Panc1 (cell line): ENCODE data around the genes FOXE1, NANS and ANKS6.

DNA sequence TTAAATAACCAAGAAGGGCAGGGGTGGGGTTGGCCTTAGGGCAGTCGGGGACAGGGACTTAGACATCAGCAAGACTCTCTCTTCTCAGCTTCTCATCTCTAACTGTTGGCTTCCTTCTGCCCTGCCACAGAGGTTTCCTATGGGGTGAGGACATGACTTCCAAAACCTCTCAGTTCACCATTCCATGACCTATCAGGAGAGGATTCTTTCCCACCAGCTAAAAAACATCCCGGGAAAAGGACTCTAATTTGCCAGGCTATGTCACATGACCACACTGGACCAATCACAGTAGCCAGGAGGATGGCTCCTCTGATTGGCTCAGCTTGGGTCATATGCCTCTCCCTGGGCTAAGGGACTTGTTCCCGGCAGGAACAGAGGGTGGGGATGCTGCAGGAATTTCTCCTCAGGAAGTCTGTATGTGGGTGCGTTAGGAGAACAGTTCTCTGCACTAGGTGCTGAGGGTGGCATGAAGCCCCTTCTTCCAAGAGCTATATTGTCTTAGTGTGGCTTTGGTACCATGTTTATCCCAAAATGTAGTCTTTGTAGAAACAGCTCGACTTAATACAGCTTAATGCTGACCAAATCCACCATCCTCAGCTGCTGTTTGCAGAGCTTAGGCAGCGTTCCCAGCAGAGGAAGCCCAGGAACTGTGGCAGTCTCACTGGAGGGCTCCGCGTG is 40.3 kb upstream of the XPA start:
- RRBS, 2 experiments = 75% methylated on average over 2 of the region's 8 CpGs; no CpG with 5 or more reads in 1 of the 2 experiments

- RRBS, 2 experiments = 11 to 29% methylated on average over 16 of the region's 64 CpGs
Measured at GRCh38 chr9:97852847-97853539, at the start of gene FOXE1. Gene FOXE1 (plus strand): TSS chr9:97853226.

- RRBS, 2 experiments = no CpG with 5 or more reads among the region's 2 CpGs
Measured at GRCh38 chr9:98012371-98012717, 29.2 kb downstream of the ANP32B start.

- RRBS, 2 experiments = no CpG with 5 or more reads among the region's 6 CpGs
Measured at GRCh38 chr9:98035455-98035904, 21.1 kb upstream of the NANS start.

DNA sequence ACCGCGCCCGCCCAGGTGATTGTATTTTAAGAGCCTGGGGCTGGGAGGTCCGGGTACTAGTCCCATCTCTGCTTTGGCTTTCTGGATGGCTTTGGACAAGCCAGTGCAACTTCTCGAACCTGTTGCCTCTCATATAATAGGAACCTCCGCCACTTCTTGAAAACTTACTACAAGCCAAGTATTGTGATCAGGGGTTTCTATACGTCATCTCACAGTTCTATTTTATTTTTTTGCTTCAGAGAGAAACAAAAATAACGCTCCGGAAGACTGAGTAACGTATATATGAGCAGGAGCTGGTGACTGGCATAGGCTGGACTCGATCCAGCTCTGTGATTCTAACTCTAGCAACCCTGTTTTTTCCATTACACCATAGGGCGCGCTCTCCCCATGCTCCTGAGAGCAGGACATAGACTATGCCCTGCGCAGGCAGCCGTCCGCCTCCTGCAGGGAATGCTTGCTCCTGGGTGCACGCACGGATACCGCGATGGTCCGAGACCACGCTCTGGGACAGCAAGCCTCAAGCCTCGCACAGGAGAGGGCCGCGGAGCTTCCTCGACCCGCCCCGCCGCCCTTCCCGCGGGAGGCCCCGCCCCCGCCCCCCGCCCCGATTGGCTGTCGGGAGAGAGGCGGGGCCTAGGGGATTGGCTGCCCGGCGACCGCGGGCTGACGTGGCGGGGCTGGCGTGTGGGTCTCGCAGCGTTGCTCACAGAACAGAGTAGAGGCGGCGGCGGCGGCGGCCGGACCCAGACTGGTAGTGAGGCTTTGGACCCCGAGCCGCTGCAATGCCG is at the start of gene NANS:
Gene NANS, plus strand, starts transcription at position 706 of the 788 bp plus-strand sequence.
- RRBS, 2 experiments = 1 to 3% methylated on average over 16 of the region's 55 CpGs

GRCh38 chr9:98082861-98083671 is 26.5 kb downstream of the NANS start:
- RRBS, 2 experiments = no CpG with 5 or more reads among the region's 4 CpGs

GRCh38 chr9:98084175-98085034 is 27.9 kb downstream of the NANS start:
- RRBS, 2 experiments = no CpG with 5 or more reads among the region's 8 CpGs

GRCh38 chr9:98129375-98129989 is 10.5 kb upstream of the TRIM14 start:
- RRBS, 2 experiments = no CpG with 5 or more reads among the region's 10 CpGs

GRCh38 chr9:98176567-98177002 is 15.9 kb downstream of the CORO2A start:
- RRBS, 2 experiments = no CpG with 5 or more reads among the region's 4 CpGs

DNA sequence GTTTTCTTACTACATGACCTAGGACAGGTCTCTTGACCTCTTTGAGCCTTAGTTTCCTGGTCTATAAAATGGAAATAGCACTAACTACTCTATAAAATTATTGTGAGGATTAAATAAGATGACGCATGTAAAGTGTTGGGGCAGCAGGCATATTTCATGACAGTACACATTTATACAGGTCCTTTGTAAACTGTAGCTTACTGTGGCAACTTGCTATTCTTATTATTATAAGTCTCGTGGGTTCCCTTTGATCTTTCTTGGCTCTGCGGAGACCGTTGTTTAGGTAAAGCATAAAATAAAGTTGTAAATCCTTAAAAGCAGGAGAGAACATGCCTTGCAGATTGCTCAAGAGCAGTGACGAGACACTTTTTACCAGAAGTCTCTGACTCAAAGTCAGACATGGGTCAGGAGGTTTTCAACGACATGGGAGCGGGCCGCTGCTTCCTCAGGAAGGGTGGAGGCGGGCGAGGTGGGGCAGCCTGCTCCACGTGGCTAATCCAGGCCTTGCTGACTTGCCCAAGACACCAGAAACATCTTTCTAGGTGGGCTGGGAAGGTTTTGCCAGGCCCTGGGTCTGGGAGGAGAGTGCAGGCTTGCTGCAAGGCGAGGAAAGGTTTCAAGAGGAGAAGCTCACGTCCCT is 6.7 kb downstream of the TBC1D2 start:
- RRBS, 2 experiments = no CpG with 5 or more reads among the region's 13 CpGs

DNA sequence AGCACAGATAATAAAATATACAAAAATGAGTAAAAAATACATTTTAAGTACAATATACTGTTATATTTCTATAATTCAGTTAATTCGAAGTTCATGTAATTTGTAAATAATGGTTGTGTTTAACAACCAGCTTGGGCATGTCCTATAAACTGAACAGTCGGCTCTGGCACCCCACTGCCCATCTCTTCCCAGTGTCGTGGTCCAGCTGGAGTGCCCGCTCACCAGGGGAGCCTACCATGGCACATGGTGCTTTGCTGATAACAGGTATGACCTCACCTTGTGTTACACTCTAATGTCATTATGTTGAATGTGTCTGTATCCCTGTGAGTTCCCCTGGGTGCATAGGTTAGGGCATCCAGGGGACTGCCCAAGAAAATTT is 42.6 kb downstream of the ANKS6 start:
- RRBS, 2 experiments = no CpG with 5 or more reads among the region's 4 CpGs

DNA sequence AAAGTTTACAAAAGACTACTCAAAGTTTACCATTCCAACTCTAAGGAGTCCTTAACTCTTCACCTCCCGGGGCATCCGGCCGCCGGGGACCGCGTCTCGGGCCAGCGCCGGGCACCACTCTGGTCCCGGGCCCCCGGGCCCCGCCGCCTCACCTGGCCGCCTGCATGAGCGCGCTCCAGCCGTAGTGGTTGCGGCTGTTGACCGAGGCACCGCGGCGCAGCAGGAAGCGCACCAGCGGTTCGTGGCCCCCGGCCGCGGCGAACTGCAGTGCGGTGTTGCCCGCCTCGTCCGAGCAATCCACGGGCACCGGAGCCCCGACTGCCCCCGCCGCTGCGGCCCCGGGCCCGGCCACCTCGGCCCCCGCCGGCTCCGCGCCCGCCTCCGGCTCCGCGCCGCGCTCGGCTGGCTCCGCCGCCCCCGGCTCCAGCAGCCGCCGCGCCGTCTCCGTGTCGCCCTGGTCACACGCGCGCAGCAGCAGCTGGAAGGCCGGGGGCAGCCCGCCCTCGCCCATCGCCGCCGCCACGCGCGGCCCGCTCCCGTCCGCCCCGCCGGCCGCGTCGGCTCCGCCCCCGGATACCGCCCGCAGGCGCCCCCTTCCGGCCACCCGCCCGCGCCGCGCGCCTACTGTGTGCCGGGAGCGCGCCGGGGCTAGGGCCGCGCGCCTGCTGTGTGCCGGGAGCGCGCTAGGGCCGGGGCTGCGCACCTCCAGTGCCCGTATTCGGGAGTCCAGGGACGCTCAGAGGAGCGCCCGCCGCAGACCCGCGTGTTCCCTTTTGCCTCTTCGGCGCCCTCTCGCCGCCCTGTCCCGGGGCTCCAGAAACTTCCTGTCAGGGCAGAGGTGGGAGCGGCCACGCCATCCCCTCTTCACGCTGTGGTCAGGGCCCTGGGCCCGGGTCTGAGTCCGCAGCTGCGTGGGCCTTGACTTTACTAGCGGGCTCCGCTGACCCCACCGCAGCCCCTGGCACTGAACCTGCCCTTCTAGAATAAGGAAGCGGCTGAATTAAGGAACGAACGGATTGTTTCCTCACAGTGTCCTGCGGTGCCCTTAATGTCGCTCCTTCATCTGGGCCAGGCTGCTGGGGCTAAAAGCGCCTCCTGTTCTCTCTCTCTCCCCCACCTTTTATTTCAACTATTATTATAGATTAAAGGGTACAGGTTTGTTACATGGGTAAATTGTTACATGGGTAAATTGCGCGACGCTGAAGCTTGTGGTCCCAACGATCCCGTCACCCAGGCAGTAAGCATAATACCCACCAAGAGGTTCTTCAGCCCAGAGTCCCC is at the start of gene ANKS6:
Gene ANKS6, minus strand, starts transcription at position 575 of the 1,281 bp plus-strand sequence.
- RRBS, 2 experiments = 2 to 5% methylated on average over 53 to 69 of the region's 139 CpGs

DNA sequence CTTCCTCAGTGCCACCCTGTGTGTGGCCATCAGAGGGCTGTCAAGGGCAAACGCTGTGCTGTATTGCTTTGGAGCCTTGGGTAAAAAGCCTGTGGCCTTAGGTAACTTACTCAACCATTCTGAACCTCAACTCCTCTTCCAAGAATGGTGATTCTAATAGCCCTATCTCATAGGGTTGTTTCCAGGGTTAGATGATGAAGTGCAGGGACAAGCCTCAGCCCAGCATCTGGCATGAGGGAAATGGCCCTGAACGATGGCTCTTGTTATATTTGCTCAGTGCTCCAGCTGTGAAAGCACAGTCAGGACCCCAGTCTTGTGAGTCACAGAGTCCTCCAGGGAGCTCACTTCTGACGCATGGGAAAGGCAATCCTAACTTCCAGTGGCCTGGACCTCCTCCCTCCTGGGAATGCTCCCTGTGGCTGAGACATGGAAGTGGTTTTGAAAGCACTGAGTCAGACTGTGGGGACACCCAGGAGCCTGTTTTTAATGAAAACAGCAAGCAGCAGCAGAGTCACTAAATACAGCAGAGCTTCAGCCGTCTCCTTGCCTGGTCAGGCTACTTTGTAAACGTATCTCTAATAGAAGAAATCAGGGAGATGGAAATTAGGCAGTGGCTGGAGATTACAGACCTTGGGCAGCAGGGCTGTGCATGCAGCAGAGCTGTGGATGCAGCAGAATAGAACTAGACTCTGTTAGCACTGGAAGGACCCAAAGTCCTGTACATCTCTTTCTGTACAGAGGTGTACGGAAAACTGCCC is 45.9 kb downstream of the COL15A1 start:
- RRBS, 2 experiments = no CpG with 5 or more reads among the region's 6 CpGs

- RRBS, 2 experiments = no CpG with 5 or more reads among the region's 5 CpGs
Measured at GRCh38 chr9:99013514-99014052, 69.9 kb downstream of the COL15A1 start.

DNA sequence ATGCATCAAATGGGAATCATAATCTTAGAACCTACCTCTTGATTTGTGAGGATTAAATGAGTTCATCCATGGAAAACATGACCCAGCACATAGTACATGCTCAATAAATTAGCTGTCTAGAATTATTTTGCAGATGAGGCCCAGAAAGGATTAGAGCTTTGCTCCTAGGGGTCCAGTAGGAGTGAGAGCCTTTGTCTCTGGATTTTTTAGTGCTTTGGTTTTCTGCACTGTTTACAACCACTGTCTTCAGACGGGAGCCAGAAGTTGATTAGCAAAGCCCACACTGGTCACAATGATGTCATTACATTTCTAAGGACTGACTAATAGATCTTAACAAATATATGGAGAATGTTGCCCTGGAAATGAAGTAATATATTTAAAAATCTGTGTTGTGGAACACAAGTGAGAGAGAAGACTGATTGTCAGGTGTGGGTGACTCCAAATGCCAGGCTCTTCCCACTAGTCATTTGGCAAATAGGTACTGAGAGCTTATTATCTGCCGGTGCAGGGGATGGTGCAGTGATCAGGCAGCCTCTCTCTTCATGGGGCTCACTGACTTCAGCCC is 76.1 kb downstream of the COL15A1 start:
- RRBS, 2 experiments = no CpG with 5 or more reads among the region's 2 CpGs

GRCh38 chr9:99040878-99041685 is 63.8 kb upstream of the TGFBR1 start:
- RRBS, 2 experiments = no CpG with 5 or more reads among the region's 4 CpGs

- RRBS, 2 experiments = no CpG with 5 or more reads among the region's 3 CpGs
Measured at GRCh38 chr9:99109548-99109972, 4.6 kb downstream of the TGFBR1 start.

DNA sequence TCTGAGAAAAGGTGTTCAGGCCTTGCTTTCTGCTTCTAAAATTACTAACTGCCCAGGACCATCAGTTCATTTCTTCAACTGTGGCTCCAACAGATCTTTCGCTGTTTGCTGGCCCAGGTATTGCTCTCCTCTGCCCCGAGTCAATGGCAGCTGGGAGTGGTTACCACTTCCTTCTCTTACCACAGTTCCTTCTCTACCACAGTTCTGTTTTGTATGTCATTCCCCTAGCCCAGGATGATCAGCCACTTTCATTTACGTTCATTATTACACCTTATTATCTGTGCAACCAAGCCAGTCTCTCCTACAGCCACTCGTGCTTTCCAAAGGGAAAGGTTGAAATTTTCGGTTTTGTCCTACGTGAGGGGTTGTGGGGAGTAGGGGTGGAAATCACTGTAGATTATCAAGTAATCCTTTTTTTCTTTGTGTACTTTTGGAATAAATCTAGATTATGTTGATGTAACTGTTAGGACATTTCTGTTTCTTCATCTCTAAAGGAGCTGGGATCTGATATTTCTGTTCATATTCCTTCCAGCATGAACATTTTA is 14.2 kb downstream of the TGFBR1 start:
- RRBS, 2 experiments = no CpG with 5 or more reads among the region's 6 CpGs

DNA sequence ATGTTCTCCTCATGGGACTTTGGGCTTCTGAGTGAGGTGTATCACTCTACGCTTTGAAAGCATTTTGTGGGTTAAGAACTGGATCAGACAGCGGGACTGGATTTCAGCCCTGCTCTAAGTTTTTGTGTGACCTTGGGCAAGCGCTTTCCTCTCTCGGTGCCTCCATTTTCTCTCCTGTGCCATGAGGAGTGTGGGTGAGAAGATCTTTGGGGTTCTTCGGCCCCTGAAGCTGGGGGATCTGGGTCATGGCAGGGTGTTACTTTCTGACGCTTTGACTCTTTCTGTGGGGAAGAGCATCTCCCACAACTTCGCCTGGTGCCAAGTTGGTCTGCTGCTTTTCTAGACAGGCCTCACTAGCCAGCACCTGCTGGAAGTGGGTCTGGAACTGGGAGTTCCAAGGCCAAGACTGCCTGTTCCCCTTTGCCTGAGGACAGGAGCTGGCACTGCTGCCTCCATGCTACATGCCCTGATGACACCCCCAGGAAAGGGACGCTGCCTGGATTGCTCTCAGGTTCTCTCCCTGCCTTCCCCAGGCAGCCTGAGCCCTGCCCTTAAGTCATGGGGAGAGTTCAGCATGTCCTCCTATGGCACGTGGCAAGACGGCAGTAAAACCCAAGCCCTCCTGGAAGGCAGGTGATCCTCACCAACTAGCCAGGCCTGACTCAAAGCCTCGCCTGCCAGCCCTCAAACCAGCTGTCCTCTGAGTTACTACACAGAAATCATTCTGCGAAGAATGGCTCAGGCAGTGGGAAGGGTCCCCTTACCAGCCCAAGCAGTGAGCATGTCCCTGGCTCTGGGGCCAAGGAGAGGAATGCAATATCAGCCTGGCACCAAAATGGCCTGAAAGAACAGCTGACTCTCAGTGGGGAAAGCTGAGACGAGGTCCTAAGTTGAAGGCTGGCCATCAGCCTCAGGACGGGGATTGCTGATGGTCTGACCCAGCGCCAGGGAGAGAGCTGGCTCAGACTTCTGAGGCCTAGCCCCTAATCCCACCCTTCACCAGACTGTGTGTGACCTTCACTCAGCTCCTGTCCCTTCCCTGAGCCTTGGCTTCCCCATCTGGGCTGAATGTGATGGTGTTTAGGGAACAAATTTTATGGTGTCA is 35.8 kb downstream of the SEC61B start:
- RRBS, 2 experiments = no CpG with 5 or more reads among the region's 15 CpGs

- RRBS, 2 experiments = no CpG with 5 or more reads among the region's 3 CpGs
Measured at GRCh38 chr9:99360048-99360530, 138.0 kb downstream of the SEC61B start.